Left cardiac atrium (tissue), 1 donor: Measurements from ENCODE around the gene MGAT4A.

- PRO-cap, result no peak
These were observed 72.0 kb downstream of the NCAPH start for GRCh38 chr2:96407277-96408327.

GRCh38 chr2:96622468-96623473 lies 15.3 kb downstream of the KANSL3 start:
- PRO-cap, result no peak

GRCh38 chr2:96665082-96665611 lies 22.6 kb downstream of the FER1L5 start:
- PRO-cap, result no peak

- PRO-cap, result no peak
These were observed 1.9 kb downstream of the LMAN2L start for GRCh38 chr2:96737753-96738517.

DNA sequence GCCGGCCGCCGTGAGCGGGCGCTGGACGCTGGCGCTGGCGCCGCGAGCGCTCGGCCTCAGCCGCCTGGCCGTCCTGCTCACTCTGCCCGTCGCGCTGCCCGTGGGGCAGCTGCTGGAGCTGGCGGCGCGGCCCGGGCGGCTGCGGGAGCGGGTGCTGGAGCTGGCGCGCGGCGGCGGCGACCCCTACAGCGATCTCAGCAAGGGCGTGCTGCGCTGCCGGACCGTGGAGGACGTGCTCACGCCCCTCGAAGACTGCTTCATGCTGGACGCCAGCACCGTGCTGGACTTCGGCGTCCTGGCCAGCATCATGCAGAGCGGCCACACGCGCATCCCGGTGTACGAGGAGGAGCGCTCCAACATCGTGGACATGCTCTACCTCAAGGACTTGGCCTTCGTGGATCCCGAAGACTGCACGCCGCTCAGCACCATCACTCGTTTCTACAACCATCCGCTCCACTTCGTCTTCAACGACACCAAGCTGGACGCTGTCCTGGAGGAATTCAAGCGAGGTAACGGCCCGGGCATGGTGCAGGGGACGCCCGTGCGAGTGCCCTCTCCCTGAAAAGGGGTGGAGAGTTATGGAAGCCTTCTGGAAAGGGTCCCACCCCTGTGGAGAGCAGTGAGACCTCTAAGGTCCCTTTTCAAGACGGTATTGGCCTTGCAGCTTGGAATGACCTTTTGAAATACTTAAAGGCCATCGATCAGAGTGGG lies 1.1 kb downstream of the CNNM3 start:
- PRO-cap, result no peak

DNA sequence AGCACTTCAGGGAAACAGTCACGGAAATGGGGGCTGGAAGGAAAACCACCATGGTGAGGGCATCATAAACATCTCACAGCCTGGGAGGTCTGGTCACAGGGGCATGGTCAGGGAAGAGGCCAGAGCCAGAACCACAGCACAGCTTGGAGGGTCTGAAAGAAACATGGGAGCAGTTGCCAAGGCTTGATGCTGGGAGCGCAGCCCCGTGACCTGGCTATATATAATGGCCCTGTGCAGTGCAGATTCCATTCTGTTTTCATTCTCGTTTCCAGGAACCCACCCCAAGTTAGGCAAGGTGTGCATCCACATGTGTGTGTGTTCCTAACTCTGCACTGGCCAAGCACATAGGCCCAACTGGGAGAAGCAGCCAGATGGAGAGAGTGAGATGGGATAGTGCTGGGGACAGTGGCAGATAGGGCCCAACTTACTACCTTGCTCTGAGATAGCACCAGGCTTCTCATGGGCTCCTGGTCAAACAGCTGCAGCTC lies 5.5 kb upstream of the ANKRD39 start:
- PRO-cap, result no peak

- PRO-cap, result no peak
These were observed 9.1 kb upstream of the SEMA4C start for GRCh38 chr2:96878869-96879449.

DNA sequence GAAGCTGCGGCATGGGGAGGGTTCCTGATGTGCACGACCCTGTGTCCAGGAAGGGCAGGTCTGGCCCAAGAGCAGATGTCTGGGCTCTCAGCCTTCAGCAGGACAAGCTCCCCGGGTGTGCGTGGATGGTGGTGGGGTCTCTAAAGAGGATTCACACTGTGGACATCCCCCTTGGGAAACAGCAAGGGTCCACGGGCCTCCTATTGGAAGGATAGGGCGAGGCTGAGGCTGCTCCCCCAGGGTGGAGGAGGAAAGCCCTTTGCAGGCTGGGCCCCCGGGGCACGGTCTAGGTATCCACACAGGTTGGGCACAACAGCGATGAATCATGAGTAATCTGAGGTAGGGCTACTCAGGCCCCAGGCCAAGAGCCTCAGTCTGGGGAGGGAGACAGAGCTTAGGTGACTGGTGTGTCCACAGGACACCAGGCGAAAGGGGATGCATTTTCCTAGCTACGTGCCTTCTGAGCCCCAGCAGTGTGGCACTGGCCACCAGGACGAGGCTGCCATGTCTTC lies 14.4 kb upstream of the SEMA4C start:
- PRO-cap, result no peak

GRCh38 chr2:96924709-96925495 lies 55.0 kb upstream of the SEMA4C start:
- PRO-cap, result no peak

DNA sequence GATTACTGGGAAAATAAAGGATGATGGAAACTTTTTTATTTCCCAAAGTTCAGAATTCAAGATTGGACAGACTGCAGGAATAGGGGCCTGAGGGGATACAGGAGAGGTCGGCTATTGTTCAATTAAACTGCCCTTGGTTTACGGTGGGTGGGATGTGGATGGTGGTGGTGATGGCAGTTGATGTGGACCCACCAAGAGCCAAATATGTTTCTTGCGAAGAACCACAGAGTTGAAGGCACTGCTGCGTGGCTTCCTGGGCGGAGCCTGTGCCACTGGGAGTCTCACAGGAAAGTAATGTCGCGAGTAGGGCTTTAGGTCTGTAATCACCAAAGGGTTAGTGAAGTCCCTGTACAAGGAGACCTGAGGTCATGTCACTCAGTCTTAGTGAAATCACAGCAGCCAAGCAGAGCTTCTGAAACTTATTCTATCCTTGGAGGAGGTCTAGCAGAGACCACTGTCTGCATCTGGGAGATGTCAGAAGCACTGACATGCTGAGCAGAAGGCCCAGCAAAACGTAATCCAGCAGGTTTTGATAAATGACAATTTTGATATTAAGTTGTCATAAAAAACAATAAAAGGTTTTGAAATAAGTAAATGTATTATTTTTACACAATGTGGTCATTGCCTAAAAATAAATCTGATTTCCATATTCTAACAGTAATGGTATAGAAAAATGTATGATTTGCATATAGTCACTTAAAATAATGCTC lies 46.1 kb downstream of the FAHD2B start:
- PRO-cap, result no peak

DNA sequence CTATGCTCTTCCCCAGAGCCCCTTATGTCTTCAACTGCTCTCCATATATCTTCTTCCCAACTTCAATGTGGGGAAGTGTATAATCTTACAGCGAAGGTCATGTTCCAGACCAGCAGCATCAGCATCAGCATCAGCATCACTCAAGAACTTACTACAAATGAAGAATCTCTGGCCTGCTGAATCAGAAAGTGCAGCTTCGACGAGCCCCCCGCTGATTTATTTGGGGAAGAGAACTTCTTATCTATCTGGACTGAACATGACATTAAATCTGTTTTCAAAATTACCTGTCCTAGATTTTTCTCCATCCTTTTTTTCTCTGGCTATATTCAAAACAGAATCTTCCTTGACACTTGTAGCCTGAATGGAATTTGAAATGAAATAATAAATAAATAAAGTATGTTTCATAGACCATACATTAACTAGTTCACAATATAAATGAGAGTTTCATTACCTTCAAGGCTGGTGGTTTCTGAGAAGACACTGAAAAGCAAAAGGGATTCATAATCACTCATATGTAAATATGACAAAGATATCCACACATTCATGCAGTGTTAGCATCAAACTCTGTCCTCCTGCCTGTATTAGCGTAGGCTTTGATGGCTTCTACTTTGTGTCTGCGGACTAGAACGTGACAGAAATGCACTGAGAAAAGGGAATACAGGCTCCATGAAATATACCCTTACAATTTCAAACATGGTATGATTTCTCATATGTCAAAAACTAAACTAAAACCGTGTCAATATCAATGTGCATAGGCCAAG lies 40.4 kb downstream of the ANKRD36B start:
- PRO-cap, result no peak

DNA sequence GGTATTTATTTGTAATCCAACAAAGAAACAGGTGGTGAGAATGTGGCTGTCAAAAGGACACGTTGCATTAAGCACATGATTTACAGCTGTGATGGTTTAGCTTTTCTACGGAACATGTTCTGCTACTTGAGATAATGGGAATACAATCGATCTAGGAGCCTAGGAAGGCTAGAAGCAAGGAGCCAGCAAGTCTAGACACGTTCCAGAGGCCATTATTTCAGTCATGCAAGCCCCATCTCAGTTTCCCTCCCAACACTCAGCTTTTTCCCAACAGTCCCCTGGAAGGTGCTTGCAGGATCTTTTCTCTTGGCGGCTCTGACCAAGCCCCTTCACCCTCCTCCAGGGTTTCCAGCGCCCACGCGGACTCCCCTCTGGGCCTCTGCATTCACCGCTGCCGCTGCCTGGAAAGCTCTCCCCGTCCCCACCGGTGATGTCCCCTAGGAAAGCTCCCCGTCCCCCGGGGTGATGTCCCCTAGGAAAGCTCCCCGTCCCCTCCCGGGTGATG lies 27.7 kb downstream of the ZAP70 start:
- PRO-cap, result no peak

GRCh38 chr2:97815140-97815497 lies 101.7 kb downstream of the ZAP70 start:
- PRO-cap, result no peak

DNA sequence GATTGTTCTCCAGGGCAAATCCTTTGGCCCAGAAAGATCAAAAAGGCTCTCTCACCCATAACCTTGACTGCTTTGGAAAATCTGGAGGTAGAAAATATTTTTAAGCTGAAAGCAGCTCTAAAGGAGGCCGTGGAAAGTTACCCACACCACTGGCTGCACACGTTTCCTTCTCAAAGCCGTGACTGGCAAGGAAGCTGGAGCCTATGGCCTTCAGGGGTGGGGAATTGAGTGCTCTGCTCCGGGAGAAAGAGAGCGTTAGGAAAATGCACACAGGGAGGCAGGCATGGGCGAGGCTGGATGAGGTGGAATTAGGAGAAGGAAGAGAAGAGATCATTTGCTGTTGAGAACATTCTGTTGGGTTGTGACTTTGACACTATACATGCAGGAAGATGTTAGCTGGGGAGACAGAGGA lies 68.8 kb upstream of the CNGA3 start:
- PRO-cap, result no peak

- PRO-cap, result no peak
These were observed 5.9 kb upstream of the INPP4A start for GRCh38 chr2:98438583-98439261.

- PRO-cap, result no peak
These were observed 10.9 kb downstream of the INPP4A start for GRCh38 chr2:98455407-98456055.

DNA sequence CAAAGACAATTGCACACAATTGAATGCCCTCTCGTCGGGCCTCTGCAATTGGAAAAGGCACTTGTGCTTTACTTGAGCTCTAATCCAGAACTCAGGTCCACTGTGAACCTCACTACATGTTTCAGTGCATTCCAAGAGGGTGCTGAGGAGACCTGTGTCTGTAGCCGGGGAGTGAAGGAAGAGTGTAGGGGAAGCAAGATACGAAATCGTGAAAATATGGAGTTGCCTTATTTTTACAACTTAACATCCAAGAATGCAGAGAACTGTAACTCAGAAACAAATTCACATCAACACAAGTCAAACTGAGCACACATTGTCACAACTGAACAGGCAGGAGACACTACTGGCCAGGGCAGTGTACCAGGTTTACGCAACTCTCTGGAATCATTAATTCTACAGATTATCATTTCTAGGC lies 735 bp downstream of the COA5 start:
- PRO-cap, result no peak

DNA sequence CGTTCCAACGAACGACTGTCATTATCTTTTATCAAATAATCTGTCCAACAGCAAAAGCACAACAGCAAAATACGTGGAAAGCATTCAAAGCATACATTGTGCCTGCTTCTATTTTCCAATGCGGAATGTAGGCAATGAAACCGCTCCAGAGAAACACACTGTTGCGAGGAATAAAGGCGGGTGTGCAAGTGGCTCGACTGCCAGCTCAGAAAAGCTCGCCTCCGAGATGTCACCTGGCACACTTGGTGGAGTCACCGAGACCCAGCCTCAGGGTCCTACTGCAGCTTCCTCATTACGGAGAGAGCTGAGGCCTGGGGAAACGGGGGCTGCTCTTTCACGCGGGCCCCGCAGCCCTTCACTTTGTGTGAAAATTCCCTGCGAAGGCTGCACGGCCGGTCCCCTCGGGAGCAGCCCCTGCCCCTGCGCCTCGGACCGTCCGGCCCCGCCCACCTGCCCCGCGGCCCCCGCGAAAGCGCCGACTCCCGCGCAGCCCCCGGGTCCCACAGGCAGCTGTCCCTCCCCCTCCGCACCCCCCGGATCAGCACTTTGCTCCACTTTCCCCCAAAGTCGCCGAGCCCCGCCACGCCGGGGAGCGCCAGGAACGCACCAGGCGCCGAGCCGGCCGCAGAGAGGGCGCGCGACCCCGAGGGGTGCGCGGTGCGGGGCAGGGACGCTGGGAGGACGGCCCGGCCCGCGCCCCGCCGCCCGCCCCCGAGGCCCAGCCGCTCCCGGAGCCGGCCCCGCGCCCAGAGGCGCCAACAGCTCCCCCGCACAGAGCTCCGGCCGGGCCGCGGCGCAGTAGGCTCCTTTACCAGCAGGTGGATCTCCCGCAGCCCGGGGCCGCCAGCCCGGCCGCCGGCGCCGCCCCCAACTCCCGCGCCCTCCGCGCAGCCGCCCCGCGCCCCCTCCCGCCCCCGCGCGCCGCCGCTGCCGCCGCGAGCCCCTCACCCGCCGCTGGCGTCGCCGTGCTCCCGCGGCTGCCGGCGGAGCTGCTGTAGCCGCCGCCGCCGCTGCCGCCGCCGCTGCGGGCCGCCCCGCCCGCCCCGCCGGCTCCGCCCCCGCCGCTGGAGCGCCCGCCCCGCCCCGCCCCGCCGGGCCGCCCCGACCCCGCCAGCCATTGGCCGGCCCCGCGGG lies at the start of gene MGAT4A:
Gene MGAT4A (minus strand): TSS at position 1,033 of the 1,134 bp plus-strand sequence.
- PRO-cap, result bidirectional peak, plus-strand start outside the sequence, minus-strand start at position 991 of the sequence

DNA sequence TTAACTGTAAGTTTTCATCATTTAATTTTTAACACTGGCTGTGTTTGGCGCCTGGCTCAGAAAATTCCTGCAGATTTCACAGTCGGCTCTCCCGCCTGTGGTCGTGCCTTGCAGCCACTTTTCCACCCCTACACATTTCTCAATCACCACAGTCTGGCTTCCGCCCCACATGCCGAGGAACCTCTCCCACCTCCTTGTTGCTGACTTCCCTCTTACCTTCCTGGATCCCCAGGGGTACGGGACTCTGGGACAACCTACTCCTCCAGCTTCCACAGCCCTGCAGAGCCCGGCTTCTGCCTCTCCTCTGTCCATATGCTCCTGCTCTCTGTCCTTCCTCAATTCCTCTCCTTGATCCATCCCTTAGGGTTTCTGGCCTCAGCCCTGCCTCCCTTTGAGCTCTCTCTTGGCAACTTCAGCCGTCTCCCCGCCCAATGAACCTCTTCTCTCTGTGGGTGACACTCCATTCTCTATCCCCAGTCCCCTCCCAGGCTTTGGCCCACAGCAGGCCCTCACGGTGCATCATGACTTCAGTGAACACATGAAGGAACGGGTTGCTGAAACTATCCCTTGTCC lies 41.8 kb upstream of the MGAT4A start:
- PRO-cap, result no peak

GRCh38 chr2:98806268-98806844 lies 75.4 kb upstream of the MGAT4A start:
- PRO-cap, result no peak